Colon Carcinoma Metastatic in the Lung (tissue), 2 donors: ENCODE results near the gene TTC38.

DNA sequence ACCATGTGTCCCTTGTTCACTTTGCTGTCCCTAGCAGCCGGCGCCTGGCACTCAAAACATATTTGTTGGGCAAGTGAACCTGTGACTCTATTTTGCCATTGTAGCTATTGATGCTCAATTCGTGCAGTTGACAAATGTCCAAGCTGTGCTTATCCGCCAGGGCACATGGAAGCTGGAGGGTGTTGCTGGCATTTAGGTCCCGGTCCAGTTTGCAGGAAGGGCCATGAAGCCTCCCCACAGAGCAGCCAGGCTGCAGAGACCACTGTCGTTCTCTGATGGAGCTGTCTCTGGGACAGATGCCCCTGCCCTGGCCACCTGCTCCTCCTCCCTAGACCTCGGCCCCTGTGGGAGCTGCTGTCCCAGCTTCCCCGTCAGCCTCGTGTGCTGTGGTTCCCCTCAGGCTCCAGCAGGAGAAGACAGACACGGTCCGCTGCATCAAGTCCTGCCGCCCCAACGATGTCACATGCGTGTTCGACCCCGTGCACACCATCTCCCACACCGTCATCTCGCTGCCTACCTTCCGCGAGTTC is 71.5 kb downstream of the FBLN1 start:
- PRO-cap, 2 experiments, result no peak in any of the 2 experiments

DNA sequence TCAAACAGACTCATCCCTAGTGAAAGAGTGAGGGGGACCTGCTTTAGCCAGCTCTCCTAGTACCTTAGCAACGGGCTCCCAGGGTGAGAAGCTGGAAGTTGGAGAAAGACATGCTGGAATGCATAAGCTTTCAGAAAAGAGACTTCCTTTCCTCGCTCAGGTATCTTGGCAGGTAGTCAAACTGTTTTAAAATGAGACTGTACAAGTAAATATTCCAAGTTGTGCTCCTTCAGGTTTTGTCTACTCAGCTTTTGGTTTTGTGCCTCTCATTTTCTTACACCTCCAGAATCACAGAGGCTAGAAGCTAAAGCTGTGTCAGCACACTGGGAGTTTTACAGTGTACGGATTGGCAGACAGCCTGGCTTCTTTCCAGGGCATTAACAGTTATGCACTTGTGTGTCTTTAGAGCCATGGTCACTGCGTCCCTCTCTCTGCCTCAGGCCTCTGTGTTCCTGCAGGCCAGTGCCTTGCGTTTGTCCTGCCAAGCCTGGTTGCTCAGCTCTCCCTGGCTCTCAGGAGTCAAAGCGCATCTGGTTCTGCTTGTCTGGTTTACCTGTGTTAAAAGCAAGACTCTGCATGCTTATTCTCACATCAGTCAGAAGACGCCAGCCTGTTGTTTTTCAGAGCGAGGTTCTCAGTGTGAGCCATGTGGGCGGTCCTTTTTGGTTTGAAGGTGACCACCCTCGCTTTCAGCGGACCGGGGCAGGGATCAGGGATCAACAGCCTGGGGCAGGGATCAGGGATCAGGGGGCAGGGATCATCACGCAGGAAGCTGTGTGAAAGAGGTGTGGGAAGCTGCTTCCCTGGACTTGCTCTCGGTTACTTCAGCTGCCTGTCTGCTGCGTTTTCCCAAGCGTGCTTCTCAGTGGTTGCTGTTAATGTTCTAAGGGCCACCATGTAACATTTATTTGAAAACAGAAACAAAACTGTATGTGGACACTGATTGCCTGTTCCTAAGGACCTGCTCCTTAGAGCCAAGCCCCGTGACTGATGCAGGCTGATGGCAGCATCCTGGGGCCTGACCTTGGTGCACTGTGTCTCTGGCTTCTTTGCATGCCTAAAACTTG is 146.6 kb downstream of the ATXN10 start:
- PRO-cap, 2 experiments, result no peak in any of the 2 experiments

- PRO-cap, 2 experiments, result no peak in any of the 2 experiments
Measured at GRCh38 chr22:45896346-45897019, 80.5 kb downstream of the WNT7B start.

GRCh38 chr22:46027063-46028065 is 50.4 kb upstream of the WNT7B start:
- PRO-cap, 2 experiments, result peak in 2 of 2 experiments; most common plus-strand start chr22:46027423 (in 1); most common minus-strand start chr22:46027525 (in 2)

DNA sequence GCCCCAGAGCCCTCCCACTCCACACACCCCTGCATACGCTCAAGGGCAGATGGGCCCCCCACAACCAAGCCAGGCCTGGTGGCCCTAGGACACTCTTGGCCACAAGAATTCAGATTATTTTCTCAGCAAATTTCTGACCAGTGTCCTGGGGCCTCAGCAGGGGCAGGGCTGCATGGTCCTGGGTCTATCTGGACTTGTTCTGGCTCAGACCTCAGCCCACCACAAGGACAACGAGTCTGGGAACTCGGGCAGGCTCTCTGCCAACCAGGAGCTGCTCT is 75.3 kb upstream of the WNT7B start:
- PRO-cap, 2 experiments, result no peak in any of the 2 experiments

DNA sequence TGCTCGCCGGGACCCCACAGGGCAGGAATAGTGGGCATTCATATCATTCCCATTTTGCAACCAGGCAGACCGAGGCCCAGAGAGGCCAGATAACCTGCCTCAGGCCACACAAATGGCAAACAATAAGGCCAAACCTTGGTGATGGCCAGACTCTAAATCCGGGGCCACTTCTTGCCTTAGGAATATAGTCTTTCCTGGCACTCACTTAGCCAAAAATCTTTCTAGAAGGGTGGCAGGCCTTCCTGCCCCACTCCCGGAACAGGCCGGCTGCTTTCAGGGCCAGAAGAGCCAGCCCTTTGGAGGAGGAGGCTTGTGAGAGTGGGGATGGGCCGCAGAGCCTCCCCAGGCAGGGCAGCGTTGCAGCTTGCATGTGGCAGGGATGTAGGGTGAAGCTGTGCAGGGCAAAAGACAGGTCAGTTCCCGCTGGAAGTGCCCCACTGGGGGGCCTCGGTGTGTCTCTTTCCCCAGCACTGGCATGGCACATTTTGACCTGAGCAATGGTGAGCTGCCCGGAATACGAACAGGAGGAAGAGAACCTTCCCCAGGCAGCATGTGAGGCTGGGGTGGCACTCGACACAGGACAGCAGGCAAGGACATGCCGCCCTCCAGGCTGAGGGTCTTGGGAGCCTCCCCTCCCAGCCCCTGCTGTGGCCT is 75.7 kb upstream of the WNT7B start:
- PRO-cap, 2 experiments, result peak in 1 of 2 experiments; most common plus-strand start position 416 of the sequence (in 1)

GRCh38 chr22:46054002-46054737 is 77.2 kb upstream of the WNT7B start:
- PRO-cap, 2 experiments, result peak in 2 of 2 experiments; most common plus-strand start chr22:46054198 (in 1); most common minus-strand start chr22:46054255 (in 2)

- PRO-cap, 2 experiments, result no peak in any of the 2 experiments
Measured at GRCh38 chr22:46060850-46061454, 84.0 kb upstream of the WNT7B start.

- PRO-cap, 2 experiments, result no peak in any of the 2 experiments
Measured at GRCh38 chr22:46064973-46065564, 85.3 kb upstream of the PPARA start.

DNA sequence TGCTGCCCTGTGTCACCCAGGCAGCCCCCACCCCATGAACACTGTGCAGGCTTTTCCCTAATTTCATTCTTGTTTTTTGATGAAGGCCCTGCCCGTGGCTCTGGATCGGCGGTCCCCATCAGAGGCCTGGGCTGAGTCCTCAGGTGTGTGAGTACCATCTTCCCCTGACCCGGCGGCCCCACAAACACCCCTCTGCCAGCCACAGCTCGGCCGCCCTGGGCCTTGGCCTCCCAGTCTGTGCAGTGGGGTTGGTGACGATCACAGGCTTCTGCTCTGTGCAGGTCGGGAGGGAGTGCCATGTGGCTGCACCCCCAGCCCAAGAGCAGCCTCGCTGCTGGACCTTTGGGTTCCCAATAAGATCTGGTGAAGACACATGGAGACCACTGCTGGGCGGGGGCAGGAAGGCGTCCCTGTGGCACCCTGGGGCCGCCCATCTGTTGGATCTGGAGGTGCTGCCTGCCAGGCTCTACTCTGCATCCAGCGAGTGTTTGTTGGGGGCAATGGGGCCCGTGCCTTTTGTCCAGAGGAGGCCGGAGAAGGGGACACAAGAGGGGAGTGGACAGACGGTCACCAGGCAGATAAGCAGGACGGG is 47.1 kb upstream of the PPARA start:
- PRO-cap, 2 experiments, result no peak in any of the 2 experiments

DNA sequence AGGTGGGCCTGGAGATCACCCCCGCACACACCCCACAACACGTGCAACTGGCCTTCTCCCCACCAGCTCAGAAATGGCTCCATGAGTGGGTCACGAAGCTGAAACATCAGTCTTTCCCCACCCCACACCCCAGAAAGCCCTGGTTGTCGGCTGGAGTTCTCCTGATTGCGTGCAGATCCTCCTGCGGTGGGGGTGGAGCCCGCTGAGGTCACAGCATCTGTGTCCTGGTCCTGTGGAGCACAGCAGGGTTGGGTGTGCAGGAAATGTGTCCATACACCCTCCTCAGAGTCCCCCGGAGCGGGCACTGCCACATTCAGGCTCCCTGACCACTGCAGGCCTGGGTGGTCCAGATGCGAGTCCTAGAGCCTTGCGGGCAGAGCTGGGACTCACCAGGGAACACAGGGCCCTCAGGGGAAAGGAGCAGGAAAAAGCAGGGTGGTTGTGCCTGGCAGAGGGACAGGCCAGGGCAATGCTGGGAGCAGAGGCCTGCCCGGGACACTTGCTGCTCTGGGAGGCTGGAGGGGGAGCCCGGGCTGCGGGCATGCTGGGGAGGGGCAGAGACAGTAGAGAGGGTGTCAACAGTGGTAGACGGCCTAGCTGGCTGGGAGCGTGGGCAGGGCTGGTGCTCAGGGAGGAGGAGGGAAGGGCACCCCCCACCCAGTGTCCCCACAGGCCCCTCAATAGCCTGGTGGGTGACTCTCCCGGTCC is 42.4 kb upstream of the PPARA start:
- PRO-cap, 2 experiments, result no peak in any of the 2 experiments

GRCh38 chr22:46110114-46111125 is 39.9 kb upstream of the PPARA start:
- PRO-cap, 2 experiments, result no peak in any of the 2 experiments

GRCh38 chr22:46225190-46226163 is 24.6 kb downstream of the CDPF1 start:
- PRO-cap, 2 experiments, result no peak in any of the 2 experiments

GRCh38 chr22:46267325-46268176 is at the start of gene TTC38:
TTC38 (plus strand) TSS chr22:46268008.
- PRO-cap, 2 experiments, result peak in 2 of 2 experiments; most common plus-strand start chr22:46267621 (in 2); most common minus-strand start chr22:46267834 (in 1)

DNA sequence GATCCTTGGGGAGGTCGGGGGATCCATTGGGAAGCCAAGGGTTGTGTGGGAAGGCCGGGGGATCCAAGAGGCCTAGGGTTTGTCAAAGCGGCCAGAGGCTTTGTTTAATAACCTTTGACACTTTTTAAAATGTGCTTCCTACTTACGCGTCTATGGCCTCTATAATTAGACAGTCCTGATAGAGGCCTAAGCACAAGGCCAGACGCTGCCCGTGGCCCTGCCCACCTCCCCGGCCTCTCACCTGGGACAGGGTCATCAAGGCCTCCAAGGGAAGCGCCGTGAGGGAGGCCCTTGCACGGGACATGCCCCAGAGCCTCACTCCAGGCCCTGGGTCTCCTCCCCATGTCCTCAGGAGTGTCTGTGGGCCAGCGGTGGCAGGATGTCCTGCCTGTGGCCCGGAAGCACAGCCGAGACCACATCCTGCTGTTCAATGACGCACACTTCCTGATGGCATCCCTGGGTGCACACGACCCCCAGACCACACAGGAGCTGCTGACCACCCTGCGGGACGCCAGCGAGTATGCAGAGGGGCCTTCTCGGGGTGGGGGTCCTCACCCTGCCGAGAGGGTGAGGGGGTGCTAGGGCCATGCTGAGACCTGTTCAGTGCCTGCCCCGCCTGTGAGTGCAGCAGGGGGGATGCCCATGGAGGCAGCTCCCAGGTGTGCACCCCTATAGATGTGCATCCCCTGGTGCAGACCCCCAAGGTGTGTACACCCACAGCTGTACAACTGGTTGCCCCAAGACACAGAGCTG is 8.4 kb upstream of the GTSE1 start:
- PRO-cap, 2 experiments, result peak in 1 of 2 experiments; most common minus-strand start position 356 of the sequence (in 1)

GRCh38 chr22:46361847-46362957 is 26.7 kb downstream of the TRMU start:
- PRO-cap, 2 experiments, result no peak in any of the 2 experiments

DNA sequence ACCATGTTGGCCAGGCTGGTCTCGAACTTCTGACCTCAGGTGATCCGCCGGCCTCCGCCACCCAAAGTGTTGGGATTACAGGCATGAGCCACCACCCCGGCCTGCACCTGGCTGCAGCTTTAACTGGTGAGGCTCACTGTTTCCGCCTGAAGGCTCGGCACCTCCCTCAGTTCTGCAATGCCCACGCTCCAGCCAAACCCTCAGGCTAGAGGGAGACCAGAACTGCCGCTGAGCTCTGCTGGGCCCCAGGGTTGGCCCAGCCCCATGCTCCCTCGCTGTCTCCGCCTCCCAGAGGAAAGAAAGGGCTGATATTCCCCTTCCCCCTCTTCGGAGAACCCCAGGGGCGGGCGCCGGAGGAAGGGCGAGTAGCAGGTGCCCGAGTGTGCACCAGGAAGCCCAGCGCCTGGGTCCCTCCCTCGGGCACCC is 73.0 kb downstream of the TRMU start:
- PRO-cap, 2 experiments, result no peak in any of the 2 experiments

- PRO-cap, 2 experiments, result no peak in any of the 2 experiments
Measured at GRCh38 chr22:46443700-46444119, 93.7 kb downstream of the CELSR1 start.

- PRO-cap, 2 experiments, result no peak in any of the 2 experiments
Measured at GRCh38 chr22:46500196-46500758, 37.1 kb downstream of the CELSR1 start.

DNA sequence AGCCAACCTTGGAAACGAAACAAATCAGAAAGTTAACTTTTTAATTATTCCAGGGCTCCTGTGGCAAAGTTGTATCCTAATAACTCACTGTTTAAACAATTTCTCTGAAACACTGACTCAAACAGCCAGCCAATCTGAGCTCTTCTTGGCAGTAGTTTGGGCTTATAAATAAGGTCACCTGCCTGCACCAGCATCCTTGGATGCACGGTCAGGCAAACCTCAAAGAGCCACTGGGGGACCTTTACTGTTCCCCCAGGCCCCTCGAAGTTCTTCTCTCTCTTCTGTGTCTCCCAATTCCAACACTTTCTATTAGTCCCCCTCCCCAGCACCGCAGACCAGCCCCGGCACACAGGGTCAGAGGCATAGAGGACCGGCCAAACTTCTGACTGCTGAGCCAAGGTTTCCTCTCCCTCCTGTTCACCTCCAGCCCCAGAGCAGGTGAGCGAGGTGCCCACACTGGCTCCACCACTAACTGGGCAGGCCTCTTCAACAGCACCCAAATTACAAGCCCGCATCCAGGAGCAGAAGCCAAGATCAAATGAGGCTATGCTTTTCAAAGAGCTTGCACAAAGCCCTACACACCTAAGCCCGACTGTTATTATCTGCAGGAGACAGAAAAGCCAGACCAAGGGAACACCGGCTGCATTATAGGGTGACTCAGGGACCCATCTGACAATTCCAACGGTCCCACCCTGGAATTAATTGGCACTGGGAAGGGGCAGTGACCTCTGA is 4.7 kb downstream of the CELSR1 start:
- PRO-cap, 2 experiments, result no peak in any of the 2 experiments